Mesenchymal stem cell of adipose (primary cell): Measurements from ENCODE around the gene SLC25A44.

DNA sequence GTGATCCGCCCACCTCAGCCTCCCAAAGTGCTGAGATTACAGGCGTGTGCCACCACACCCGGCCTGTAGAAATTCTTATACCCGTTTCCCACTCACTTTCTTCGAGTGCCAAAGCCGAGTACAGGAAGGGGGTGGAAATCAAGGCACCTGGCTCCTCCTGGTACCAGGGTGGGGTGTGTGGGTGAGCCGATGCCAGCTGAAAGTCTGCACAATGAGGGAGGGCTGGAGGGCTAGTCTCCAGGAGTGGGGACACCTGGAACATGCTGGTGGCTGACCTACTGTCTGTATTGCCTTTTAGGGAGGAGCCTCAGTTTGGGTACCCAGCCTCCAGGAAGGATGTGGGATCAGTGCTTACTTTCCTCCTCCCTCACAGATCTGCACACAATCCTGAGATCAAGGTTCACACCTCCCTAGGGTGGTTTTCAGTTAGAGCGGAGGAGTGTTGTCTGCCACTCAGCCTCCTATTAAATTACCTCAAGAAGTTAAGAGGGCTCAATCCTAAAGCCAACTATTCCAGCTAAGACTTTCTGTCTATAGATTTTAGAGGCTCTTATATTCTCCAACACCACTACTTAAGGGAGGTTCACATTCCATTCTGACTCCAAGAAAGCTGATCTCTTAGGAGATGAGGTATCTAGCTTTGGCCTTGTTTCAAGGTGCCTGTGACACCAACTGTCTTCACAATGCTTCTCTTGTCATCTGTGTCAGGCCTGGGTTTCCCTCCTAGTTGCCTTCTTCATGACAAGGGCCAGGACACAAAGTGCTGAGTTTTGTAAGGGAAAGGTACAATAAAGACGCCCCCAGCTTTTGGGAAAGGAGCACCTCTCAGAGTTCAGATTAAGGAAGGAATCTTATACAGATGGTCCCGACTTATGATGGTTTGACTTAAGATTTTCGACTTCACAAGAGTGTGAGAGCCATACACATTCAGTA lies 15.8 kb downstream of the SSR2 start:
- CAGE, long polyA plus RNA: no peak

- CAGE, long polyA plus RNA: no peak
These were observed 9.0 kb downstream of the RAB25 start for GRCh38 chr1:156070001-156070404.

GRCh38 chr1:156102440-156102904 lies 12.0 kb upstream of the LMNA start:
- CAGE, long polyA plus RNA: no peak

DNA sequence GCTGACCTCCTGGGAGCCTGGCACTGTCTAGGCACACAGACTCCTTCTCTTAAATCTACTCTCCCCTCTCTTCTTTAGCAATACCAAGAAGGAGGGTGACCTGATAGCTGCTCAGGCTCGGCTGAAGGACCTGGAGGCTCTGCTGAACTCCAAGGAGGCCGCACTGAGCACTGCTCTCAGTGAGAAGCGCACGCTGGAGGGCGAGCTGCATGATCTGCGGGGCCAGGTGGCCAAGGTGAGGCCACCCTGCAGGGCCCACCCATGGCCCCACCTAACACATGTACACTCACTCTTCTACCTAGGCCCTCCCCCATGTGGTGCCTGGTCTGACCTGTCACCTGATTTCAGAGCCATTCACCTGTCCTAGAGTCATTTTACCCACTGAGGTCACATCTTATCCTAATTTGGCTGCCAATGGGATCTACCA lies 16.0 kb downstream of the LMNA start:
- CAGE, long polyA plus RNA: no peak

- CAGE, long polyA plus RNA: no peak
These were observed 13.0 kb upstream of the SEMA4A start for GRCh38 chr1:156140367-156140759.

DNA sequence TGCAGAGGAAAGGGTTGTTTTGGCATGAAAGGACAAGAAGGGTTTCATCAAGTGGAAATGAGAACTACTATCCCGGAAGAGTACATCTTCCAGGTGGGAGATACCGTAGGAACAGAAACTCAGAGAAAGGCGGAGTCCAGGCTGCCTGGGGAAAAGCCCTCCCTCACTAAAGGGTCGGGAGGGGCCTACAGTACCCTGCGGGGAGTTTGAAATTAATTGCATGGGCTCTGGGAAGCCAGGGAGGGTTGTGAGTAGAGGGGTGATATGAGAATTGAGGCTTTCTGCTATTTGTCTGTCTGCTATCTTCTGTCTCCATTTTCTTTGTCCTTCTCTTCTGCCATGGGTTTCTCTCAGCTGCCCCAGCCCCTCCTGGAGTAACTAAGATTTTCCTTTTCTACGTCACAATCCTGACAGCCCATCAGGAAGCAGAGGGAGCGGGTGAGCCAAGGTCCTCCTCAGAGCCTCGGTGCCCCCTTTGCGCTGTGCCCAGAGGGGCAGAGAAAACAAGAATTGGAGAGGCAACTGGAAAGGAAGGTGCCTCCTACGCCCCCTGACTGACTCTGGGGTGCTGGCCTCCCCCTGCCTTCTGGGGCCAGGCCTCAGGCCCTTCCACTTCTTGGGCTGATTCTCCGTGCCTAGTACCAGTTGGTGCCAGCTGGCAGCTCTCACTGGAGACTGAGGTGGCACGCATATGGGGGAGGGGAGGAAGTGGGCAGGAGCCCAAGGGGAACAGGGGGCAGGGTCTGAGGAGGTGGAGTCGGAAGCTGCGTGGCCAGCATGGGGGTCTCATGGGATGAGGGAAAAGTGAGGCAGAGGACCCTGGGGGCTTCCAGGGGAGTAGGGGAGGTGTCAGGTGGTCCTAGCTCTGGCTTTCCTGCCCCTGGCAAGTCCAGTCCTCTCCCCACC lies 6.8 kb upstream of the SEMA4A start:
- CAGE, long polyA plus RNA: no peak

GRCh38 chr1:156193459-156194535 lies at the start of gene SLC25A44:
TSS of gene SLC25A44 (plus strand) at chr1:156194104.
- CAGE, long polyA plus RNA: no peak

- CAGE, long polyA plus RNA: no peak
These were observed 6.1 kb downstream of the SLC25A44 start for GRCh38 chr1:156199895-156200572.

GRCh38 chr1:156265917-156266295 lies 16.7 kb downstream of the SMG5 start:
- CAGE, long polyA plus RNA: no peak

DNA sequence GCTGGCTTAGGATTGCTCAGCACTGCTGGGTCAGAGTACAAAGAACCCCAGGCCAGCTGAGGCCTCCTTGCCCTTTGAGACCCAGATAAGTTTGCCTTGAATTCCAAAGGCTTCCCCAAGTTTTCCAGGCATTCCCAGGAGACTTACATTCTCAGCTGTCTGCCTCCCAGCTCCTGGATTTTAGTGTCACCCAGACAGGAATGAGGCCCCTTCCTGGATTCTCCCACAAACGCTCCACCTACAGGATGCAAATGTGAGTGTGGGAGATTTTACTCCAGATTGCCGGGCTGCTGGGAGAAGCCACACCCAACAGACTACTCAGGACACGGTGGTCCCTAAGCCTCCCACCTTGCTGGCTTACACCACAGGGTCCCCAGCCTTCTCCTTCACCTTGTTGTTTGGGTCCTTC lies 10.4 kb downstream of the RHBG start:
- CAGE, long polyA plus RNA: no peak

DNA sequence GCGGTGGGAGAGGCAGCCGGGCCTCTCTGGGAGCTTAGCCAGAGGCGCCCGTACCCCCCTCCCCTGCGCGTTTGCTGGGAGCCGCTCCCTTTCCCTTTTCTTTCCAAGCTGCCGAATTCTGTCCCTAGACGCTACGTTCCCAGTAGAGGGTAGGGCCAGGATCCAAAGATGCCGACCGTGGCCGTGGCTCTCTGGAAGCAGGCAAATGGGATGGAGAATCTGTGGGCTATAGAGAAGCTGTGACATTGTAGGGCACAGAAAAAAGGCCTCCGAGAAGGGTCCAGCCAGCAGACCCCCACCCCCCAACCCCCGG lies 63.8 kb downstream of the MEF2D start:
- CAGE, long polyA plus RNA: no peak

- CAGE, long polyA plus RNA: no peak
These were observed 45.3 kb downstream of the MEF2D start for GRCh38 chr1:156455208-156455796.

DNA sequence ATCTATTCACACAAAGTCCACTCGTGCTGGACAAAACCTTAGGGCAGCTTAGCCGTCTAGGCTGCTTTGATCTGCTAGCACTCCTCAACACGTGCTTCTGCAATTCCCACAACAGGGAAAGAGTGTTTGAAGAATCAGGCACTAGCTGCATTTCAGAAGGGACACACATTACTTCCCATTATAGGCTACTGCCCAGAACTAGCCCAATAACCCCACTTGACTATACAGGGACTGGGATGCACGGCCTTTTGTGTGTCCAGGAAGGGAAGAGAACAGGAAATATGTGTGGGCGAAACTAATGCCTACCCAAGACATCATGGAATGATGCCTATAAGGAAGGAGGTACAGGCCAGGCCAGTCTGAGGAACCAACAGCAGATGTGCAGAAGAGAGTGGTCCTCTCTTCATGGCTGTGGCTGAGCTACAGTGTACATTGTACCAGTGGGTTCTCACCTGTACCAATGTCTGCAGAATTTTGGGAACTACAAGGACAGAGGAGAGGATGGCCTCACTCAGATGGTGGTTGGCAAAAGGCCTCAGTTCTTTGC lies 39.2 kb downstream of the MEF2D start:
- CAGE, long polyA plus RNA: no peak

GRCh38 chr1:156479445-156479910 lies 21.1 kb downstream of the MEF2D start:
- CAGE, long polyA plus RNA: no peak

GRCh38 chr1:156582506-156583225 lies 3.1 kb downstream of the TTC24 start:
- CAGE, long polyA plus RNA: no peak

DNA sequence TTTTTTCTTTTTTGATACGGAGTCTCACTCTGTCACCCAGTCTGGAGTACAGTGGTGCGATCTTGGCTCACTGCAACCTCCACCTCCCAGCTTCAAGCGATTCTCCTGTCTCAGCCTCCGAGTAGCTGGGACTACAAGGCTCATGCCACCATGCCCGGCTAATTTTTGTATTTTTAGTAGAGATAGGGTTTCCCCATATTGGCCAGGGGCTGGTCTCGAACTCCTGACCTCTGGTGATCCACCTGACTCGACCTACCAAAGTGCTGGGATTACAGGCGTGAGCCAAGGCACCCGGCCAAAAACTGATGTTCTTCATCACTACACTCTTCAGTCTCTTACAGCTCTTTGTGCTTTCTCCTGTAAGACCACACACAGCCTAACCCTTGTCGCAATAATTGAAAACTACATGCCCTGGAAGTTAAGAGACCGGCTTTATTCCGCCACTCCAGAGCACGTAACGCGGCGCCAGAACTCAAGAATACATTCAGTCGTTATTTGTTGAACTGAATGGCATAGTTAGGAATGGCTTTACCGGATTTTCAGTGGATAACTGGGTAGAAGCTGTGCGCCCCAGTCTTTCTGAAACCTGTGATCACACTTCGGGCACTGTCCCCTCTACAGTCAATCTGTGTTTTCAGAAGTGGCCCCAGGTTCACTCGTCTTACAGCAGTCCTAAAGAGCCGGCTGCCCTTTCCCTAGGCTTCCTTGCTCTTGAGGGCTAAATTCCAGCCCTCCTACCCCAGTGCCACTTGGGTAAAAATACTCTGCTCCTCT lies 9.2 kb downstream of the NAXE start:
- CAGE, long polyA plus RNA: no peak

- CAGE, long polyA plus RNA: no peak
These were observed 306 bp upstream of the HAPLN2 start for GRCh38 chr1:156618971-156619247.

DNA sequence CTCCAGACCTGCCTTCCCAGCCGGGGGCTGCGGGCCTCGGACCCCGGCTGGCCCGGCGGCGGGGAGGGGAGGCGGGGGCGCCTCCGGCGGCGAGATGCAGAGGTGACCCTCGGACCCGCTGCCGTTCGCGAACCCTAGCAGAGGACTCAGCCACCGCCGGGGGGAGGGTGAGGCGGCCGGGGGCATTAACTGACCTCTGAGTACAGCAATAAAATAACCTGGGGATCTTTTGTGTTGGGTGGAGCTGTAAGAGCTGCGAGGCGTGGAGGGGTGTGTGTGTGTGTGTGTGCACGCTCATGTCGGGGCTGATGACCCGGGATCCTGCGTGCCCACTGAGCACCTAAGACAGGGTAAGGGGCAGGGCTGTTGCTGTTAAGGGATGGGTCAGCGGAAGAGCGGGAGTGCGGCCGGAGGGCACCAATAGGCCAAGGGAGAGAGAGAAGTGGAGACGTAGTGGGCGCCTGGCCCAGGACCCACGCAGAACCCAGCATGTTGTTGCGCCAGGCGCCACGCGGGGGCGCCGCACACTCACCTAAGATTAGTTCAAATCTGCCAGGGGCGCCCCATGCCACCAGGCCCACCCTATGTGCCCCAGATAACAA lies 6.4 kb downstream of the HAPLN2 start:
- CAGE, long polyA plus RNA: no peak

DNA sequence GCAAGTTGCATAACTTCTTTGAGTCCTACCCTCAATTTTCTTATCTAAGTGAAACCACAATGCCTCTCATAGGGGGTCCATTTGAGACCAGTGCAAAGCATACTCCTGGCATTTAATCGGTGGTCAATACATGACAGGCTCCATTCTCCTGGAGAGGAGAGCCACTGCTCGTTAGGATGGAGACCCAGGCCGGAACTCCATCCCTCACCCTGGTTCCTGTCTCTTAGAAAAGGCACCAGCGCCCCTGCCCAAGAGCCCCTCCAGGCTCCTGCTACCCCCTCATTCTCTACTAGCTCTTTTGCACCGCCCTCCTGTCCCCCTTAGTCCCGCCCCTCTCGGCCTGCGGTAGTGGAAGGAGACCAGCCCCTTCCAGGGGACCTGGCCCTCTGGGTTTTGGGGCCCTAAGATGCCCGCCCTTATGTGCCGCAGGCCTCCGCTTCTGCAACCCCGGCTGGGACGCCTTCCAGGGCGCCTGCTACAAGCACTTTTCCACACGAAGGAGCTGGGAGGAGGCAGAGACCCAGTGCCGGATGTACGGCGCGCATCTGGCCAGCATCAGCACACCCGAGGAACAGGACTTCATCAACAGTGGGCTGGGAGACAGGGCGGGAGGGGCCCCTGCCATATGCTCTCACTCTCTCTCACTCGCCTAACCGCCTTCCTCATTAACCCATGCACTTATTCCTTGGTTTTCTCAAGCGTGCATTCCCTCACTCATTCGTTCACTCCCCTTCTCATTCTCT lies 14.8 kb downstream of the BCAN start:
- CAGE, long polyA plus RNA: no peak

GRCh38 chr1:156662098-156662790 lies 15.0 kb downstream of the NES start:
- CAGE, long polyA plus RNA: no peak